Left lung (tissue), 1 donor: ENCODE data around the genes AGGF1 and PDE8B.

DNA sequence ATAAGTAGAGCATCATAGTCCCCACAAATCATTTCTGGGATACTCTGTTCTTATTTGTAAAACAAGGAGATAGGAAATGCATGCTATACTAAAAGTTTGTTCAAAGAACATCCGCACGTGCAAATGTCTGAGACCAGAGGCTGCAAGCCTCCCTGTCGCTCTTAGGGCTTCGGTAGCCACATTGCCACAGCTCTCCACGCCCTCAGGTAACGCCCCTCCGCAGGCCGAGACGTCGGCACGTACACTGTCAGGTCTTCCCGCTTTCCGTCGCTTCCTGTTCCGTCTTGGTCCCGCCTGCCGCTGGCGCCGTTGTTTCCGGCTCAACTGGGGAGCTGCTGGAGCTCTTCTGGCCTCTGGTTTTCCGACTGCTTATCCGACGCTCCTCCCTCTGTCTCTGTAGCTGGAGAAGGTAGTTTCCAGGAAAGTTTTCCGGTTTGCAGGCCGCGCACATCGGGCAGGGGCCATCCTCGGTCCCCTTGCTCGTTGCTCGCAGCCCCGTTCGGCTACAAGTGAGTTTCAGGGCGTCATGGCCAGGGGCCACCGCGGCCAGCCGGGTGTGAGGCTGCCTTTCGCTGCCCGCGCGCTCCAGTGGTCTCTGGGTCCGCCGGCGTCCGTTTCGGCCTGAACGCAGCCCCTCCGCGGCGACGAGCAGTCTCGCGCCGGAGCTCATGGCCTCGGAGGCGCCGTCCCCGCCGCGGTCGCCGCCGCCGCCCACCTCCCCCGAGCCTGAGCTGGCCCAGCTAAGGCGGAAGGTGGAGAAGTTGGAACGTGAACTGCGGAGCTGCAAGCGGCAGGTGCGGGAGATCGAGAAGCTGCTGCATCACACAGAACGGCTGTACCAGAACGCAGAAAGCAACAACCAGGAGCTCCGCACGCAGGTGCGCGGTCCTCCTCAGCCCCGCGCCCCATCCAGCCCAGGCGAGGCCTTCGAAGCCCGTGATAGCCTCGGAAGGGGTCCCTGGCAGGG, at the start of gene AGGF1:
Gene AGGF1, plus strand, starts transcription at position 306 of the 967 bp plus-strand sequence.
- PRO-cap: bidirectional peak, plus-strand start at position 323 of the sequence, minus-strand start at position 163 of the sequence; bidirectional peak, plus-strand start at position 651 of the sequence, minus-strand start at position 614 of the sequence

GRCh38 chr5:77053907-77054314, 23.7 kb downstream of the AGGF1 start:
- PRO-cap: no peak

- PRO-cap: no peak
Observed at GRCh38 chr5:77085914-77086225, 1.2 kb downstream of the ZBED3 start.

- PRO-cap: no peak
Observed at GRCh38 chr5:77209949-77211157, at the start of gene PDE8B. TSS of gene PDE8B (plus strand) at chr5:77210680.

DNA sequence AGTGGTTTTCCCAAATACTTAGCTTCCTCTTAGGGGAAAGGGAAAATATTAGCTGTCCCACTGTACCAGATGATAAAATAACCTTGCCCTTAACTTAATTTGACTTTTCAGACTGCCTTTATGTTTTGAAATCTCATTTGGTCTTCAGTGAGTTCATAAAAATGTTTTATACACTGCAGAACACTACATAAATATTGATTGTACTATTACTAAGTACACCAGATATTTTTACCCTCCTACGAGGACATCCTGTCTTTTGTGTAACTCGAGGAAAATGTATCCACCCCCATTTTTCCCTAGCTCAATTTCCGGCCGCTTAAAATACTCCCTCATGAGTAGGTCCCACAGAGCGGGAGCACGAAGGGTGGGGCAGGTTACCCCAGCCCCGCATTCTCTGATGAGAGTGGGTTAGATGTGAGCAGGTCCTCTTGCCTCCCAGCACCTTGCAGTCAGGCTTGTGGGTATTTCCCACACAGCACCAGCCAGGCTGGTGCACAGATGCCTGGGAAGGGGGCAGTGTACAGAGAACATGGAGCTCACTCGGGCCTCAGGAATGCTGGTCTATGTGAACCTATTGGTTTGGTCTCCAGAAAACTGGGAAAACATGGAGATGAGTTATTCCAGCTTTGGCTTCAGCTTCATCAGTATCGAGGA, 73.5 kb downstream of the WDR41 start:
- PRO-cap: no peak

DNA sequence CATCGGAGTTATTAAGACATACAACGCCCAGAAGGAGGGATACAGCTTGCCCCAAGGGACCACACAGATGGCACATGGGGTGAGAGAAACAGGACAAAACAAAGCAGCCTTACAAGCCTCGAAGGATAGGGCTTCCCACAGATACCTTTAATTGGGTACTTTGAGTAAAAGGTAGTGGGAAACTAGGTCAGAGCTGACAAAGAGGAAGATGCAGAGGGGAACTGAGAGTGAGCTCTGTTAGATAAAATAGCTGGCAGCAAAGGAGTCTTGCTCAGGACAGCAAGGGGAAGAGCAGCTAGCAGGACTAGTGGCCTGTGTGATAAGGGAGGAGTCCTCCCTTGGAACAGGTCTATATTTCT, 48.2 kb downstream of the OTP start:
- PRO-cap: no peak

- PRO-cap: unidirectional peak, plus-strand start at chr5:77630295
Observed at GRCh38 chr5:77629849-77630482, 8.5 kb downstream of the OTP start.

GRCh38 chr5:77844060-77844380, 67.9 kb upstream of the TBCA start:
- PRO-cap: bidirectional peak, plus-strand start at chr5:77844225, minus-strand start at chr5:77844157

DNA sequence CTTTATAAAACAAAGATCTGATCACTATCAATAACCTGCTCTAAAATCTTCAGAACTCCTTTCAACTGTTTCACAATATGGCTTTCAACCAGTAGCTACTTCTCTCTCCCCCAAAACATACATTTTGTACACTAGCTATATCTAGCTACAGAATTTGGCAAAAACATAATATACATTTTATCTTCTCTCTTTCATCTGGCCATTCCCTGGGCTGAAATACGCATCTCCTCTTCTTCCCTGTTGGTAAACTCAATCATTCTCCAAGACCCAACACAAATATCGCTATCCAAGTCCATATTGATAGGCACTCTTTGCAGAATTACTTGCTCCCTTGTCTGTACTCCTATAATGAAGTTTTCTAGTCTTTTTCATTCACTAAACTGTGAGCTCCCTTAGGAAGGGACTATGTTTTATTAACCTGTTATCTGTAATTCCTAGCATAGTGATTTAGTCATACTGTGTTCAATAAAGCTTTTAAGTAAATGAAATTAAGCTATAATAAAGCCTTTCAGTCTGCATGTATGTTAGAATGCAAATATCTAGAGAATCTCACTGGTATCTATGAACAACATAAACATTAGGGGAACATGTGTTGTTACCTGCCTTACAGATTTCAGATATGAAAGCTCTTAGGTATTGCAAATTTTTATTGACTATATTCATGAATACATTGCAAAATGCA, 216.0 kb downstream of the AP3B1 start:
- PRO-cap: no peak

- PRO-cap: unidirectional peak, minus-strand start at chr5:78361492
Observed at GRCh38 chr5:78360694-78361995, 728 bp downstream of the SCAMP1 start.

DNA sequence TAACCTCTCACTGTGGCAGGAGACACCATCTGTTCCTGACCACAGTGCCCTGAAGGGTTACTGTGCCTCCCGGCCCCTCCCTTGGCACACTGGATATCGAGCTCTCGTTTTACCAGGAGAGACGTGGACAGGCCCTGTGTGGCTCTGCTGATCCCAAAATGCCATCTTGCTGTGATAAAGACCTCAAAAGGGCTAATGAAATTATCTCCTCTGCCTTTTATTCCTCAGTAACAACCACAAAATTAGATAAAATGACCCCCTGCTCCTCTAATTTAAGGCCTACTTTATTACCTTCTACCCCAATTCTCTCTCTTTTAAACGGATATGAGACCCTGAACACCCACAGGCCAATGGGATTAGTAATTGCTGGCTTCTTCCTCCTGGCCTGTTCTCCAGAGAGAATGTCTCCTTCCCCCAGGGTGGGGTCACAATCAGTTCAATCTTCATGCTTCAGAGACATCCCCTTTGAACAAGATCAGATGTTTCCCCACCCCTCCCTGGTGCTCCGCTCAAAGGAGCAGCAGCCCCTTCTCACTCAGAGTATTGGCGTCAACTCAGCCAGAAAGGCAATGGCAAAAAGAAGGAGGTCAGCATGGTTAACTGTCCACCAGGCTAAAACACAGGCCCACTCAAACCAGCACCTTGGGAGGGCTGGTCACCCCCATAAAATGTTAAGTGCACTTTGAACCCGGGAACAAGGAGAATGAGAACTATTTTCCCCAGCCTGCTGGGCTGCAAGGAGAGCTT, 20.4 kb downstream of the LHFPL2 start:
- PRO-cap: no peak

- PRO-cap: no peak
Observed at GRCh38 chr5:78766062-78766550, 117.5 kb upstream of the LHFPL2 start.

DNA sequence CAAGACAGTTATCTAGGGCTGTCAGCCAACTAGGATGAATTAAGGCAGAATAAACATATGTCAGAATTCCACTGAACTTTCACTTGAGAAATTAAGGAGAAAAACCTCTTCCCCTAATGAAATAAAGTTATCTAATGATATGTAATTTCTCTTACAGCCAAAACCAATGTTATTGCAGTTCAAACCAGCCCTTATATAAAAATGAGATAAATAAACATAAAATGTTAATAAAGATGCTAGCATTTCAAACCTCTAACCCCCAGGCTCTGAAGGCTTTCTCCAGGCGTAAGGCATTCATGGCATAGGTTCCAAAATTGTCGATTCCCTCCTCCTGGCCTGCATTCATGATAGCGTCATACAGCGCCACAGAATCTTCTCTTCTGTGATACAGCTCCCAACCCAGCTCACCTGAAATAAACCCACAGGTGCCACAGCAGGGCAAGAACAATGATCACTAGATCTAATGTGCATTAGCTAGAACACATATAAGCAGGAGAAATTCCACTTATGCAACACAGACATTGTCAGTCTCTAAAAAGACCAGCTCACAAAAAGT, 41.1 kb upstream of the ARSB start:
- PRO-cap: no peak

GRCh38 chr5:79030554-79030867, 39.0 kb downstream of the DMGDH start:
- PRO-cap: no peak

GRCh38 chr5:79238356-79238686, 2.4 kb downstream of the JMY start:
- PRO-cap: no peak

GRCh38 chr5:79323621-79324027, 87.7 kb downstream of the JMY start:
- PRO-cap: no peak

DNA sequence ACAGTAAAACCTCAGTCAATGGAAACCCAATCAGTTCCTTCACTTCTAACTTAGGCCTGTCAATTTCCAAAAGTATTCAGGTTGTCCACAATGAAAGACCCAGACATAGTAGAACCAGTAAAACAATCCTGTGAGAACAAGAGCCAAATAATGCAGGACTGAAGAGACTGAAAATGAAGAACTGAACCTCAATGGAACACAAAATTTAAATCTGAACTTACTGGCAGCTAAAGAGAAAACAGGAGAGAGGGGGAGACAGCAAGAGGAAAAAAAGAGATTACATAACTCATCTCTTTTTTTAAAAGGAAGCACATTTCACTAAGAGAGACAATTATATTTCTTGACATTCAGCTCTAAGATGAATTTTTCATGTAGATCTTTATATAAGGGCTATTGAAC, 85.7 kb downstream of the CMYA5 start:
- PRO-cap: no peak

DNA sequence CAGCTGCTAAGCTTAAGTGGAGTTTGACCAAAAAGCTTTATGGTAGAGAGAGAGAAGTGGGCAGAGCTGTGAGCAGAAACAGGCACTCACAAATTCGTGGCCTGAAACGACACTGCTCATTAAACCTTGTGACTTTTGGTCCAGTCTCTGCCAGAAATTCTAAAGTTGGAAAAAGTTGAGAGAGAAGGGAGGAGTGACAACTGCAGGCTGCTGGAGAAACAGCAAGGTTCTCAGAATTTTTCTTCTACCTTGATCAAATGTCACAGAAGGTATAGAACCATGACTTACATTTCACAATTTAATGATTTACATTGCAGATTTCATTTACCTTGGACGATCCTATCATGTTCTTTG, 131.4 kb downstream of the MTX3 start:
- PRO-cap: no peak

DNA sequence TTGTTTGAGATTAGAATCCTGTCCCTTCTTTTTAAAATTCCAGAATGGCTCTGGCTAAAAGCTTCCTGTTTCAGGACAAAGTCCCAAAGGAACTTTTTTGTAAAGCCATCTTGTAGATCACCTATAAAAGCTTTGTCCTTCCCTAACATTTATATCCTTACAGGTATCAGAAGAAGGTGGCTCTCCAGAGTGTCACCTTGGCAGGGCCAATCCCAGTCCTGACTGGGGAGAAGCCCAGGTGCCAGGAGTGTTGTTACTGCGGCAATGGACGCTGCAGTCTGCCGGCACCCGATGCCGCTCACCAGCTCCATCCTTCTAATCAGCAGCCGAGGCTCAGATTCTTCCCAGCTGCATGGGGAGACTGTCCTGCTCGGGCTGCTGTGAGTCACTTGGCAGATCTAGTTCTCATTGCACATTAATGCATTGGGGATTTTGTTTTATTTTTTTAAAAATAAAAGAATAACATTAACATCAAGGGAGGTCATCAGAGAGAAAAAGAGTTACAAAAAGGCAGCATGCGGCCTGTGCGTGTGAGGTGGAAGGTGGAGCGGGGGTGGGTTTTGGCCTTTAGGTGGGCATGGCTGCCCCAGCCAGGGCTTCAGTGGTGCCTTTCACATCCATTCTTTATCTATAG, 115.9 kb downstream of the MTX3 start:
- PRO-cap: no peak

- PRO-cap: no peak
Observed at GRCh38 chr5:79990111-79990571, 921 bp downstream of the MTX3 start.